HT1080 (cell line): ENCODE measurements around the gene SESTD1.

DNA sequence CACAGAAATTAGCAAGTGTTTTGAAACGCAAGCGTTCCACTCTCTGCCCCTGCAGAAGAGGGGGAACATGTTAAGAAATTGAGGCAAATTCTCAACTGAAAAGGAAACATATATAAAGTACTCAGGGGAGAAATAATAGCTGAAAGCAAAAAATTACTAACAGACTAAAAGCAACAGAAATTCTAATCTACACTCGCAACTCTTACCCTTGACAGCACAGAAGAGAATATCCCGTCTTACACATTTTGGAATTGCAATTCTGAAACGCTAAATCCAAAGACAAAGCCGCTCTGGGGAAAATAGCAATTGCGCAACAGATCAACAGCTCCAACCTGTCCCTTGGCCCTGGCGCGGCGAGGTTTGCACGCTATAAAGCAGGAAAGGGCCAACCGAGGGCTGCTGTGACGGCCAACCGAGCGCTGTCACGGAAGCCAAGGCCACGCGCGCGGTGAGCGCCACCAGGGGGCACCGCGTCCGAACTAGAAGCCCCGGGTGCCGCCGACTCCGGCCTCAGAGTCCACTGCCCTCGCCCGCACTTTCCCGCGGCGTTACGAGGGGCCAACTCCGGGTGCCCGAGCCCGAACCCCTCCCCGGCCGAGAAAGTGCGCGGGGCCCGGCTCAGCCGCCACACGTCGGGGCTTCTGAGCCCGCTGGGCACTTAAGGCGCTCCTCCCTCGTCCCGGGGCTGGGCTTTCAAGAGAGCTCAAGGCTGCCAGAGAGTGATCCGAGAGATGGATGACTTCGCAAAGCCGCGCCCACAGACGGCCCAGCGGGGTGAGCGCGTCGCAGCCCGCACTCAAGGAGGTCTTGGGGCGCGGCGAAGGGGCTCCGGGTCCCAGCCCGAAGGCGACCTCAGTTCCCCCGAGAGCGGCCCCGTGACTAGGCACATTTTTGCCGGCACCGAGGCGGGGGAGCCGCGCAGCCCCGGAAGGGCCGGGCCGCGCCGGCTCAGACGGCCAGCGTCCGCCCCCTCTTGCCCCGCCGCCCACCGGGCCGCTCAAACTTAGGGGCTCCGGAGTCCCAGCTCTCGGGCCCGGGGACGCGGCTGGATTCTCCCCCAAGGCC is 998 bp downstream of the NFE2L2 start:
RAMPAGE:
- cytosol, long total RNA, result no peak
- long total RNA, result no peak
- nucleus, long total RNA, result no peak

DNA sequence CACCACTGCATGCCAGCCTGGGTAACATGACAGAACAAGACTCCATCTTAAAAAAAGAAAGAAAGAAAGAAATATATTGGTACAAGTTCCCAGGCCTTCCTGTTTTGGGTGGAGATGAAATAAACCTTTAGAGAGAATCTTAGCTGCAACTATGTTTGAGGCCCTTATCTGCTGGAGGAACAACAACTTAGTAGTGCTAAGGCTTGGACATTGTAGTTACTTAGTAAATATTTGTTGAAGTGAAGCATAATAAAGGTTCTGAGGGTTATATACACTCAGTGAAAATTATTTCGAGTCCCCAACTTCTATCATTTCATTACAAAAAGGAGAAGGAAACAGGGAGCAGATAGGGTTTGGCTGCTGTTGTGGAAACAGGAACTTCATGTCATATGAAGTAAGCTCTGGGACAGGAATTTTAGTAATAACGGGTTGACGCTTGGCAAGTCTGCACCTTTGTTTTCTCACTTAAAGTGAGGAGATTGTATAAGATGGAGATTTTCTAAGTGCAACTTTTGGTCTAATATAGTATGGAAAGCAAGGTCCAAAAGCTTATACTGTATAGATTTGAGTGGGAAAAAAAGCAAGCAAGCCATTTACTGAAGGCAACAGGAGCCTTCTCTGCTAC is 40.0 kb upstream of the AGPS start:
RAMPAGE:
- cytosol, long total RNA, result no peak
- long total RNA, result no peak
- nucleus, long total RNA, result no peak

DNA sequence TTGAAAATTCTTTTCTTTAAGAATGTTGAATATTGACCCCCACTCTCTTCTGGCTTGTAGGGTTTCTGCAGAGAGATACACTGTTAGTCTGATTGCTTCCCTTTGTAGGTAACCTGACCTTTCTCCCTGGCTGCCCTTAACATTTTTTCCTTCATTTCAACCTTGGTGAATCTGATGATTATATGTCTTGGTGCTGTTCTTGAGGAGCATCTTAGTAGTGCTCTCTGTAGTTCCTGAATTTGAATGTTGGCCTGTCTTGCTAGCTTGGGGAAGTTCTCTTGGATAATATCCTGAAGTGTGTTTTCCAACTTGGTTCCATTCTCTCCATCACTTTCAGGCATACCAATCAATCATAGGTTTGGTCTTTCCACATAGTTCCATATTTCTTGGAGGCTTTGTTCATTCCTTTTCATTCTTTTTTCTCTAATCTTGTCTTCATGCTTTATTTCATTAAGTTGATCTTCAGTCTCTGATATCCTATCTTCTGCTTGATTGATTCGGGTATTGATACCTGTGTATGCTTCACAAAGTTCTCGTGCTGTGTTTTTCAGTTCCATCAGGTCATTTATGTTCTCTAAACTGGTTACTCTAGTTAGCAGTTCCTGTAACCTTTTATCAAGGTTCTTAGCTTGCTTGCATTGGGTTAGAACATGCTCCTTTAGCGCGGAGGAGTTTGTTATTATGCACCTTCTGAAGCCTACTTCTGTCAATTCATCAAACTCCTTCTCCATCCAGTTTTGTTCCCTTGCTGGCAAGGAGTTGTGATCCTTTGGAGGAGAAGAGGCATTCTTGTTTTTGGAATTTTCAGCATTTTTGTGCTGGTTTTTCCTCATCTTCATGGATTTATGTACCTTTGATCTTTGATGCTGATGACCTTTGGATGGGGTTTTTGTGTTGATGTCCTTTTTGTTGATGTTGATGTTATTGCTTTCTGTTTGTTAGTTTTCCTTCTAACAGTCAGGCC is 19.8 kb upstream of the AGPS start:
RAMPAGE:
- cytosol, long total RNA, result no peak
- long total RNA, result no peak
- nucleus, long total RNA, result no peak

RAMPAGE:
- cytosol, long total RNA, result no peak
- long total RNA, result no peak
- nucleus, long total RNA, result no peak
Observed at GRCh38 chr2:177679875-177680192, 61.3 kb upstream of the TTC30A start.

DNA sequence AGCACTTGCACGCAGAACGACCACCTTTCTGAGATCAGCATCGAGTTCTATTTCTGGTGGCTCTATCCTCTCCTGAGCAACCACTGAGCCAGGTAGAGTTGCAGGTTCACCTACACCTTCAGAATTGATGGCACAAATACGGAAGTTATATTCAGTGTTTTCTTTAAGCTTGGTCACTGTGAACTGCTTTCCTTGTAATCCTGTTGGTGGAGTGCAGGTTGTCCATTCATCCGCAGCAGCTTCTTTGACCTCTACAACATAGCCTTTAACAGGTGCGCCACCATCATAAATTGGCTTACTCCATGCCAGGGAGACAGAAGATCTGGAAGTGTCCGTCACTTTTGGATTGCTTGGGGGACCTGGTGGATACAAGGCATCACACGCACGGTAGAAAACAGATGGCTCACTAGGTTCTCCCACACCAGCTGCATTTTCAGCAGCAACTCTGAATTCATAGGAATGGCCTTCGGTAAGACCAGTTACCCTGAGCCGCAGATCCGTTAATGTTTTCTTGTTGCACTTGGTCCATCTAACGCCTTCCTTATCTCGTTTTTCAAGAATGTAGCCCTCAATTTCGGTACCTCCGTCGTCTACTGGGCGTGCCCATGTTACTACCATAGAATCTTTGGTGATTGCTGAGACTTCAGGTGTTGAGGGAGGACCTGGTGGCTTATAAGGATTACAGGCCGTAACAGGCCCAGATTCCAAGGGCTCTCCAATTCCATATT is 83.0 kb downstream of the PLEKHA3 start:
RAMPAGE:
- cytosol, long total RNA, result no peak
- long total RNA, result no peak
- nucleus, long total RNA, result no peak

GRCh38 chr2:178570376-178570979 is 90.2 kb downstream of the PLEKHA3 start:
RAMPAGE:
- cytosol, long total RNA, result no peak
- long total RNA, result no peak
- nucleus, long total RNA, result no peak

RAMPAGE:
- cytosol, long total RNA, result no peak
- long total RNA, result no peak
- nucleus, long total RNA, result no peak
Observed at GRCh38 chr2:178606075-178606411, 125.8 kb downstream of the PLEKHA3 start.

GRCh38 chr2:178618209-178618586 is 137.9 kb downstream of the PLEKHA3 start:
RAMPAGE:
- cytosol, long total RNA, result no peak
- long total RNA, result no peak
- nucleus, long total RNA, result no peak

GRCh38 chr2:178620972-178621607 is 140.8 kb downstream of the PLEKHA3 start:
RAMPAGE:
- cytosol, long total RNA, result no peak
- long total RNA, result no peak
- nucleus, long total RNA, result no peak

RAMPAGE:
- cytosol, long total RNA, result no peak
- long total RNA, result no peak
- nucleus, long total RNA, result no peak
Observed at GRCh38 chr2:178688581-178689331, 118.5 kb downstream of the TTN start.

DNA sequence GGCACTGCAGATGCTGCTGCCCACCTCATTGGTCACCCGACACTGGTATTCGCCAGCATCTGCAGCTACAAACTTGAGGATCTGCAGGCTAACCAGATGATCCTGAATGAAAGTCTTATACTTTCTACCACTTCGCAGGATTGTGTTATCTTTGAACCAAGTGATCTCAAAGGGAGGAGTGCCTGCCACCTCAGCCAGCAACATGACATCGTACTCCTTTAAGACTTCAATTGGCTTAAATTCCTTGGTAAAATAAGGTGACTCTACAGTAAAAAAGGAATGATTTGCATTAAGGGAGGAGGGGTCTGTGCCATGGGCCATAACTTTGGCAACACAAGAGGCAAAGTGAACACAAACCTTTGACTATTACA is 75.5 kb downstream of the TTN start:
RAMPAGE:
- cytosol, long total RNA, result no peak
- long total RNA, result no peak
- nucleus, long total RNA, result no peak

DNA sequence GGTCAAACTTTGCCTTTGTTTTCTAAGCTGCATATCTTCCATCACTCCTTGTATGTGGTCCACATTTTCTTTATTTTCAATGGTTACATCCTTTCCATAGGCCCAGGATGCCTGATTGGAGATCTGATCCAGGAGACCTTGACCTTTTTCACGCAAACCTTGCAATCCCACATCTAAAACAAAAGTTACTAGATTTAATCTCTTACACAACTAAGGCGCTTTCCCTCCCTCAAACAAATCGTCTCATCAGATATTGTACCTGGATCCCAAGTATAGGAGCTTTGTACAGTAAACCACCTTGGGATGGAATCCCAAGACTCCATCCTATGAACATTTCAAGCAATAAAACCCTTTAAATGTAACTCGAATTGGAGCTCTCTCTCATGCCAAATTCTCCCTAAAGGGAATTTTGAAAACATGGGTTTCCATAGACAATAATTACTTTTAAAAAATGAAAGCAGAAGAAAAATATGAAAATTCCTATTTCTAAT is 71.9 kb upstream of the CCDC141 start:
RAMPAGE:
- cytosol, long total RNA, result no peak
- long total RNA, result no peak
- nucleus, long total RNA, result no peak

RAMPAGE:
- cytosol, long total RNA, result no peak
- long total RNA, result no peak
- nucleus, long total RNA, result no peak
Observed at GRCh38 chr2:179263112-179263355, 1.6 kb downstream of the SESTD1 start.

DNA sequence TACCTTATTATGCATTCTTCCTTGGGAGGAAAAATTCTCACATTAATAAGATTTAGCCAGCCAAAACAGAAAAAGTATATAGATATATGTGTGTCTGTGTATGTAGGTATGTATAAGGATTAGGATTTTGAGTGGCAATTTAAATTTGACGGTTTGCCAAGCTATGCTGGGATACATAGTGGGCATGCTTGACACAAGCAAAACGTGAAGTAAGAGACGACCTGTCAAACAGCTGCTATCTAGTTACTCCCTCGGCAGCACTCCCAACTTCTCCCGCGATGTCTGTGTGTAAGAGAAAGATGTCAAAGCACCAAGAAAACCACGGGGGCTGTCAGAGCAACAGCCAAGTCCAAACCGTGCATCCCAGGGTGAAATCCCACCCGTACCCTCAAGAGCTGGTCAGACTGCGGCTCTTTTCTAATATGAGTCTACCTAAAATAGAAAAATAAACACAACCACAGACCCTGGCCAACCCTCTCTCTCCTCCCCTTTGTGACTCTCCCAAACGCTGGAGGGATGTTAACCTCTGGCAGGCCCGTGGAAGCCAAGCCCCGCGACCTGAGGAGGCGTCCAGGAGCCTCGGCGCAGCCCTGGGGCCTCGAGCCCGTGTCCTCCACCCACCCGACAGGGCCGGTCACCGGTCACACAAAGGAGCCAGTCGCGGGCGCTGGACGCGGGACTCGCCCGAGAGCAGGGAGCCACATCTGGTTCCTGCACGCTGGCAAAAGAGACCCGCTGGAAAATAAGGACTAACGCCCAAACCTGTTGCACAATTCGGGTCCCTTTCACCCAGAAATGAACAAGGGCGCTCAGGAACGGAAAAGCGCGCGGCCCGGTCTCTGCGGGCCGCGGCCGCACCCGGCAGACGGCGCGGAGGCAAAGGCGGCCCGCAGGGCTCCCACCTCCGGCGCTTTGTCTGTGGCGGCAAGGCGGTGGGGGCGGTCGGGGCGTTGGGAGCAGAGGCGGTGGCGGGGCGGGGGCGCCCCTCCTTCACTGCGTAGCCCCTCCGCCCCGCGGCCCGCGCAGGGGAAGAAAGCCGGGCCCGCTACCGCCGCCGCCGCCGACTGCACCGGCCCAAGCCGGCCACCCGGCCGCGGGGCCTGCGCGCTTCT is 920 bp downstream of the SESTD1 start:
RAMPAGE:
- cytosol, long total RNA, result no peak
- long total RNA, result no peak
- nucleus, long total RNA, result no peak

DNA sequence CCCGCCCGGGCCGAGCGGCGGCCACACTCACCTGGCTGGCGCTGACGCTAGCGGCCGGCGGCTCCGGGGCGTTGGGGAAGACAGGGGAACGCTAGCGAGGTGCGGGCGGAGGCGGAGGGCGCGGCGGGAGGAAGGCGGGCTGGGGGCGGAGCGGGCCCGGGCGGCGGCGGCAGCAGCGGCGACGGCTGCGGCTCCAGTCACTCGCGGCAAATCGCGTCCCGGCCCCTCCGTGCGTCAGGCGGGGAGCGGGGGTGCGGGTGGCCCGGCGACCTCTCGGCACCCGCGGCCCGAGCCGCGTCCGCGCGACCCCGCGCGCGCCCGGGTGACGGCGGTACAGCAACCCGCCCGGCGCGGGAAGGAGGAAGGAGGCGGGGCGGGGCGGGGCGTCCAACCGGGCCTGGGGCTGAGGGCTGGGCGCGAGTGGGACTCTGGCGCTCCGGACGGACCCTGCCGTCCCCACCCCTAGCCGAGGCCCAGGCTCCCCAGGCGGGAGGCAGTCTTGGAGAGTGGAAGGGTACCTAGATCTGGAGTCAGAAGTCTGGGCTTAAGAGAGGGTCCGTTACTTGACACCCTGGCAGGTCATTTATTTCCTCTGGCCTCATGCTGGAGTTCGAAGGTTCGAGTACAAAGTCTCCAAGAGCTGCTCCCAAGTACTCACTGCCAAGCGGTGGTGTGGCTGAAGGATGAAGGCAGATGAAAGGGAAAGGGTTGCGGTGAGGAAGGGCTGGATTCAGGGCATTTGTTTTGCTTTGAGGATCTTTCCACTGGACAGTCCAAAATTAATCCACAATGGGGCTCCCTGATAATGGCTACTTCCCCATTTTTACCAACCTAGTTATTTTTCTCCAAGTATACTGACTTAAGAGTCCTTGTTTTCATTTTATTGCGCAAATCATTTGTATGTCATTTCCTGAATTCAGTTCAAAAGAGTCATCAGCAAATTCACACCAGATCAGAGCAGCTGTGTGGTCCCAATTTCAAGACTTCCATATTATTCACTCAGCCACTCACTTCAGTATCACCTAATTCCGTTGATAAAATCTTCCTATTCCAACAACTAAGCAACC is at the start of gene SESTD1:
Gene SESTD1, minus strand, starts transcription at position 365 of the 1,067 bp plus-strand sequence.
RAMPAGE:
- cytosol, long total RNA, result no peak
- long total RNA, result no peak
- nucleus, long total RNA, result no peak

DNA sequence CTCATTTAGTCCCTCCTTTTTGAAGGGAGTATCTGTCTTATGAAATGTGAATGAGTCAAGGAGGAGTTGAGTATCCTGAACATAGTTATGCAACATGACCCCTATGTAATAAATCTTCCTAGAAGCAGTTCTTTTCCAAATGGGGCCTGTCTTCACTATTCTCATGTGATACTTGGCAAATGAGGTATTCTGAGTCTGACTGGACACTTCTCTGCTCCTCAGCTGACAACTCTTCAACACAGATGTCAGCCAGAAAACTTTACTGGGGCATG is 291.6 kb downstream of the ZNF385B start:
RAMPAGE:
- cytosol, long total RNA, result no peak
- long total RNA, result no peak
- nucleus, long total RNA, result no peak

DNA sequence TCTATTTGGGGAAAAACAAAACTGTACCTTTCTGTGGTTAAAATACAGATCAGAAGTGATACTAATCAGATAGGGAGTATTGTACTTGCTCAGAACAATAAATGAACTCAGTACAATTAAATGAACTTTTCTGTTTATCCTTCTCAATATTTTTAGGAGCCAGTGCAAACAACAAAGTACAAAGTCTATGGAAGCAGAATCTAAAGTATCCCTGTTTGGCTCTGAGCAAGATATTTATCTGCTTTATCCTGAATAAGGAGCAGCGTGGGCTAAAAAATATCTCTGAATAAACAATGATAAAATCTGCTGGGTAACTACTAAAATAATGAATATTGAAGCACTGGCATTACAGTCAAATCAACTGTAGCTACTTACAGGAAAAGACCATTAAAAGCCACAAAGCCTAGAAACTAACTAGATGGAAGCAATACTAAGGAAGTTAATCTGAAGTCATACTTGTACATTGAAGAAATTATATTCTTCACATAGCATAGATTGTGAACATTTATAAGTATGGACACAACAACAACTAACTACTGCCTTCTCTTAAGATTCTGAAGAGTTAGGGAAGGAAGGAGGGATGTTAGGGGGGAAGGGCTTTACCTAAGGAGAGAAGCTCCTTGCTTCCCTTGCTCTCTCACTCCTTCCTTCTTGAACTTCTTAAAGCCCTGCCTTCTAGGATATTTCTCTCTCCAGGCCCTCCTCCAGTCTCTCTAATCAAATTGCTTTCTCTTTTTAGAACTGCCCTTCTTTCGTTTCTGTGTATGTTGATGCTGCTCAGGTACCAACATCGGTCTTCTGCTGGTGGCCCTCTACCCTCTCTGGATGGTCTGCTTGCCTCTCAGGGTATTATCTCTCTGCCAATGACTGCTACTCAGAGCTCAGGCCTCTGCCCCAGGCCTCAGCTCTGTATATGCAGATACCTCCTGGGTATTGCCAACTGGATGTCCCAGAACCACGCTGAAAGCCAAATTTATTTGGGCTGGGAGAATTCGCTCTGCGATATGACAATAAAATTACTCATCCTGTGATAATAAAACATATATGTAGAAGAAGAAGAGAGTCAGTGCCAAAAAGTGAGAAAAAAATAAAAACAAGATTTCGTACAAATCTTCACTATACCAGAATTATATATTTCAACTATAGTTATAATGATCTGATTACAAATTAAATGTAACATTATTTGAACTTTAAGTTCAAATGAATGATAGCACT is 286.8 kb downstream of the ZNF385B start:
RAMPAGE:
- cytosol, long total RNA, result no peak
- long total RNA, result no peak
- nucleus, long total RNA, result no peak

DNA sequence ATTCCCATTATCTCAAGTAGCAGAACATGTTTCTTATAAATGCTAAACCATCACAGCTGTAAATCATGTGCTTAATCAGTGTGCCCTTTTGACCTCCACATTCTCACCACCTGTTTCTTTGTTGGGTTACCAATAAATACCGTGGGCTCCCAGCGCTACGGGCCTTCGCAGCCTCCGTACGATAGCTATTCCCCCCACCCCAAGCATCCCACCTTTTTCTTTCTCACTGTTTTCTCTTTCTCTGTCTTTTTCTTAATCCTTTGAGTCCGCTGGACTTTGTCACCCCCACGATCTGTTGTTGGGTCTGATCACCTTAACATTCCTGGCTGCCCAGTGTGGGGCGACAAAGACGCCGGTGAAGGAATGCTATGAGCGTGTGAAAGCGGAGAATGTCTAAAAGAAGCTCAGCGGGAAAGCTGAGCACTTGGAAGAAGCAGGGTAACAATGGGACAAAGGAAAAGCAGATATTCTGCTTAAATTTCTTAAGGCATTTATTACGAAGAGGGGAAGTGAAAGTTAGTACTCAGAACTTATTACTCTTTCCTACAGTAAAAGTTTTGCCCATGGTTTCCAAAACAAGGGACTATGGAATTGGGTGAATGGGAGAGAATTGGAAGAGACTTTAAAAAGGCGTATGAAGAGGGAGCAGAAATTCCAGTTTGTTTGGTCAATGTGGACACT is 49.7 kb upstream of the CWC22 start:
RAMPAGE:
- cytosol, long total RNA, result no peak
- long total RNA, result no peak
- nucleus, long total RNA, result no peak

DNA sequence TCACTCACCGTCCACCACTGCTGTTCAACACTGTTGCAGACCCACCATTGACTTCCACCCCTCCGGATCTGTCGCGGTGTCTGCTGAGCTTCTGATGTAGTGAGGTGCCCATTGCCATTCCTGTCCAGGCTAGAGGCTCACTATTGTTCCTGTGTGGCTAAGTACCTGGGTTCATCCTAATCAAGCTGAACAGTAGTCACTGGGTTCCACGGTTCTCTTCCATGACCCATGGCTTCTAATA is 231.7 kb upstream of the CWC22 start:
RAMPAGE:
- cytosol, long total RNA, result no peak
- long total RNA, result no peak
- nucleus, long total RNA, result no peak

RAMPAGE:
- cytosol, long total RNA, result no peak
- long total RNA, result no peak
- nucleus, long total RNA, result no peak
Observed at GRCh38 chr2:181459544-181459819, 2.3 kb downstream of the ITGA4 start.